A549 (cell line): ENCODE data around the gene ZNF431.

- PRO-cap = no peak
CAGE:
- cytosol, long polyA plus RNA = no peak
- long polyA plus RNA = no peak
- nucleus, long polyA plus RNA = no peak
Observed at GRCh38 chr19:20260706-20261042, 93.7 kb downstream of the ZNF486 start.

- PRO-cap = no peak
CAGE:
- cytosol, long polyA plus RNA = no peak
- long polyA plus RNA = no peak
- nucleus, long polyA plus RNA = no peak
Observed at GRCh38 chr19:20432109-20432487, 133.5 kb downstream of the ZNF737 start.

GRCh38 chr19:20749912-20750528 is 26.1 kb upstream of the ZNF66 start:
- PRO-cap = no peak
CAGE:
- cytosol, long polyA plus RNA = no peak
- long polyA plus RNA = no peak
- nucleus, long polyA plus RNA = no peak

DNA sequence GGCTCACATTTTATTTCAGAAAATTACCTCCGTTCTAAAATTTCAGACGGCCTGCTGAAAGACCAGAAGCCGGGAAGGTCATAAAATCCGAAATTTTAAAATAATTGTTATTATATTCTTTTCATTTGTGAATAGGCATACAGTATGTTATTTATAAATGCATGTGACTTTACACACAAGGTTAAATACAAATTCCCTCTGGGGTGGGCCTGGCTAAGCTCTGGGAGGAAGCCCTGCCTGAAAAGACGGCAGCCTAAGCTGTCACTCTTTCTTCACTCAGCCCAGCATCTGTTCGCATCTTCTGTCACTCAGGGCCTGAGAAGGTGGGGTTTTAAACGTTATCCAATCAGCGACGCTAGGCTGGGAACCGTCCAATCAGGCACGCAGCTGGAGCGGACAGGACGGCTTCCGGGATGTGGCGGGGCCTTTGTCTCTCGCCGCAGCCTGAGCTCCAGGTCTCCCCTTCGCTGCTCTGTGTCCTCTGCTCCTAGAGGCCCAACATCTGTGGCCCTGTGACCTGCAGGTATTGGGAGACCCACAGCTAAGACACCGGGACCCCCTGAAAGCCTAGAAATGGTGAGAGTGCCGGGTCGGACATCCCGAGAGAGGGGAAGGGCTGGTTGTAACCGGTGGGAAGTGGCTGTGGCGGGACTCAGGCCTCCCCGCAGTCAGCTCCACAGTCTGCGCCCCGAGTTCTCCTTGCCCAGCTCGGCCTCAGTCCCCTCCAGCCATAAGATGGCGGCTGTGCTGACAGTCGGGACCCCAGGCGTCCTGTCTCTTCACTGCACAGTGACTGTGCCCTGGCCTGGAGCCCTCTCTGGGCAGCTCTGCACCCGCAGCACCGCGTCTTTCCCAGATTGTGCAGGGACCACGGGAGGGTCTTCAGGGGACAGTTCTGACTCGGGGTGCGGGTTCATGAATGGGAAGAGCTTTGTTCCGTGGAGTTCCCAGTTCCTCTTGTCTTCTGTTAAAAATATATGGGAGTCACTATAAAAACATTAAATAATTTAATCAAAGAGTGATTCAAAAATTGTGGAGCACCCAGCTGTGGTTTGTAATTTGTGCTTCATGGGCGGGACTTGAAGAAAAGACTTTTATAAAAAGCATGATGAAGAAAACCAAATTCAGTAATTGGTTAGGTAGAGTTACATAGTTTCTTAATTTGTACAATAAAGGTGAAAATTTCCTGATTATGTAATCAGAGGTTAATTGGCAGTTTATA is at the start of gene ZNF431:
ZNF431 (plus strand) TSS at position 430 of the 1,222 bp plus-strand sequence.
- PRO-cap = bidirectional peak, plus-strand start at position 430 of the sequence, minus-strand start at position 291 of the sequence
CAGE:
- cytosol, long polyA plus RNA = no peak
- long polyA plus RNA = start-site peak on the plus strand centred at position 426 of the sequence, 73 bp wide, 110 and 85 reads in 2 replicates
- nucleus, long polyA plus RNA = no peak

DNA sequence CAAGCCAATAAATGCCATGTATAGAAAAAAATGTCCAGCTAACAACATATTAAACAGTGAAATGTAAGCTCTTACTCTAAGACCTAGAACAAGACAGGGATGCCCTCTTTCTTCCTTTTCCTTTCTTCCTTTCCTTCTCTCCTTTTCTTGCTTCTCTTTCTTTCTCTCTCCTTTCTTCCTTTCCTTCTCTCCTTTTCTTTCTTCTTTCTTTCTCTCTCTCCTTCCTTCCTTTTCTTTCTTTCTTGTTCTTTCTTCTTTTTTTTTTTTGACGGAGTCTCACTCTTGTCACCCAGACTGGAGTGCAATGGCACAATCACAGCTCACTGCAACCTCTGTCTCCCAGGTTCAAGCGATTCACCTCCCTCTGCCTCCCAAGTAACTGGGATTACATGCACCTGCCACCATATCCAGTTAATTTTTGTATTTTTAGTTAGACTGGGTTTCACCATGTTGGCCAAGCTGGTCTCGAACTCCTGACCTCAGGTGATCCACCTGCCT is 42.5 kb downstream of the ZNF708 start:
- PRO-cap = no peak
CAGE:
- cytosol, long polyA plus RNA = no peak
- long polyA plus RNA = no peak
- nucleus, long polyA plus RNA = no peak

DNA sequence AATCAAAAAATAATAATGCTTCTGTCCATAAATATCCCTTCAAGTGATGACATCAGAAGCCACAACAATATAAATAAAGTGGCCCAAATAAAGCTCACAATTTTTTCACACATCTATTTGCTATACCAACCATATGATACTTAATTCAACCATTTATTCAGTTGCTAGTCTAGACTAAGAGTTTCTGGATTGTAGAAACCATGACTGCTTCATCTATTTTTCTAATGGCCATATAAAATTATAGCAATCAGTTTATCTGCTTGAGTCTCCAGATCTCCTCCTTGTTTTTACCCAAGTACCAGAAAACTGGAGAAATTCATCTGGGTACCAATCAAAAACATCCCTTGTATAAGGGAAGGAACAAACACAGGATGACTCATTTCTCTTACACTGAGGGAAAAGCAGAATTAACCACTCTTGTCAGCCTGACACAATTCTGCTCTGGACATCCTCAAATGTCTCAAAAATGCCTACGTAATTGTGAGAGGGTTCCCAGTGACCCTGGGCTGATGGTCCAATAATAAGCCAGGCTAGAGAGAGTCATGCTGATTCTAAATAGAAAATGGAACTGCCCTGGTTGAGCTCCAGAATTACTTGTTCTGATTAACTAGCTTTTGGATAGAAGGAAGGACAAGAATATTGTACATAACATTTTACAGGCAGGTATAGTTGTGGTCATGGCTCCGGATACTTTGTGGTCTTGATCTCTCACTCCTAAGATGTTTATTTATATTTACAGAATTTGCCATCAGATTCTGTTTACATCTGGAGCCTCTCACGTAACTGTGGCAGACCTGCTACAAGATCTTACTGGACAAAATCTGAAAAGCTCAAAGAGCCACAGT is 14.6 kb downstream of the ZNF708 start:
- PRO-cap = no peak
CAGE:
- cytosol, long polyA plus RNA = no peak
- long polyA plus RNA = no peak
- nucleus, long polyA plus RNA = no peak

DNA sequence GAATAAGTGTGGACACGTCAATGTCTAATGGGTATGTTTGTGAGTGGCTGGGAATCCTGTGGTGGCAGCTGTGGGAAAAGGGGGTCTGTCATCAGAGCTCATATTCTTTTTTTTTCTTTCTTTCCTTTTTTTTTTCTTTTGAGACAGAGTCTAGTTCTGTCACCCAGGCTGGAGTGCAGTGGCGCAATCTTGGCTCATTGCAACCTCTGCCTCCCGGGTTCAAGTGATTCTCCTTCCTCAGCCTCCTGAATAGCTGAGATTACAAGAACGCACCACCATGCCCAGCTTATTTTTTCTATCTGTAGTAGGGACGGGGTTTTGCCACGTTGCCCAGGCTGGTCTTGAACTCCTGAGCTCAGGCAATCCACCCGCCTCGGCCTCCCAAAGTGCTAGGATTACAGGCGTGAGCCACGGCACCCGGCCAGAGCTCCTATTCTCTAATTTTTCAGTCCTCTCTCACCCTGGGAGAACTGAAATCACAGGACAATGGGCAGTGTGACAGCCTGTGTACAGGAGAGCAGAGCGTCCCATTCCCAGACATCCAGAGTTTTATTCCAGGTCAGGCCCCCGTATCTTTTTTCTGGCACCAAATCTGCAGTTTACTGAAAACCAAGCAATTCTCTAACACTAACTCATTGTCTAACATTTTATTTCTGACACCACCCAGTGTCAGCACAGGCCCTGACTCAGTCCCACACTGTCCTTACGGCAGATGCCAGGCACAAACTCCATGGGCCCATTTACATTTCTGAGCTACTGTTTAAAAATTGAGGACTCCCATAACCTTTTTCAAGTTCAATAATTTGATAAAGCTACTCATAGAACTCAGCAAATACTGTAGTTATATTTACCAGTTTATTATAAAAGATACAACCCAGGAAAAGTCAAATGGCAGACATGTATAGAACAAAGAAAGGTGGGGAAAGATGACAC is 6.8 kb downstream of the ZNF708 start:
- PRO-cap = no peak
CAGE:
- cytosol, long polyA plus RNA = no peak
- long polyA plus RNA = no peak
- nucleus, long polyA plus RNA = no peak

DNA sequence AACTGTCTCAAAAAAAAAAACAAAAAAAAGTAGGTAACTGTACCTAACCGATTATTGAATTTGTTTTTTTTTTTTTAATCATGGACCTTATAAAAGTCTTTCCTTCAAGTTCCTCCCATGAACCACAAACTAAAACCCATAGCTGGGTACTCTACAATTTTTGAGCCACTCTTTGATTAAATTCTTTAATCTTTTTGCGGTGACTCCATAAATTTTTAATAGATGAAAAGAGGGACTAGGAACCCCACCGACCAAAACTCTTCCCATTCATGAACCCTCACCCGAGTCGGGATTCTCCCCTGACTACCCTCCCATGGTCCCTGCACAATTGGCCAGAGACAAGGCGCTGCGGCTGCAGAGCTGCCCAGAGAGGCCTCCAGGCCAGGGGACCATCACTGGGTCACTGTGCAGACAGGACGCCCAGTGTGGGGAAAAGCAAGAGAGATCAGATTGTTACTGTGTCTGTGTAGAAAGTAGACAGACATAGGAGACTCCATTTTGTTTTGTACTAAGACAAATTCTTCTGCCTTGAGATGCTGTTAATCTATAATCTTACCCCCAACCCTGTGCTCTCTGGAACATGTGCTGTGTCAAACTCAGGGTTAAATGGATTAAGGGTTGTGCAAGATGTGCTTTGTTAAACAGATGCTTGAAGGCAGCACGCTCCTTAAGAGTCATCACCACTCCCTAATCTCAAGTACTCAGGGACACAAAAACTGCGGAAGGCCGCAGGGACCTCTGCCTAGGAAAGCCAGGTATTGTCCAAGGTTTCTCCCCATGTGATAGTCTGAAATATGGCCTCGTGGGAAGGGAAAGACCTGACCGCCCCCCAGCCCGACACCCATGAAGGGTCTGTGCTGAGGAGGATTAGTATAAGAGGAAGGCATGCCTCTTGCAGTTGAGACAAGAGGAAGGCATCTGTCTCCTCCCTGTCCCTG is 62.4 kb downstream of the ZNF429 start:
- PRO-cap = no peak
CAGE:
- cytosol, long polyA plus RNA = no peak
- long polyA plus RNA = no peak
- nucleus, long polyA plus RNA = no peak

- PRO-cap = no peak
CAGE:
- cytosol, long polyA plus RNA = no peak
- long polyA plus RNA = no peak
- nucleus, long polyA plus RNA = no peak
Observed at GRCh38 chr19:21586557-21587381, 81.4 kb downstream of the ZNF429 start.

DNA sequence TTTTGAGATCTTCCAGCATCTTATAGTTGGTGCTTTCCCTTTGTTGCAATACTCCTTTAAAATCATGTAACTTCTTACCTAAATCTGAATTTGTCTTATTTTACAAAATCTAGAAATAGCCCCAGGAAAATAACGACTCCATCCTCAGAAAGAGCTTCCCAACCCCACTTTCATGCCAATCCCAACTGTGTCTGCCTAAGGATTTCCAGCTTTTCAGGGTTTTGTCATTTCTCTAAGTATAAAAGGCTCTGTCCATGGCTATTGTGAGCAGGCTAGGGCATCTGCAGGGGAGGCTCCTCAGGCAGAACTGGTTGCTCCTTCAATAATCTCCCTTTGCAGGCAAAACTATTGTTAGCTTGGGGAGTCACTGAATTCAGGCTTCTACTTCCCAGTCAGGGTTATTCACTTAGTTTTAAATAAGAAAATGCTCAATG is 95.4 kb downstream of the ZNF429 start:
- PRO-cap = no peak
CAGE:
- cytosol, long polyA plus RNA = no peak
- long polyA plus RNA = no peak
- nucleus, long polyA plus RNA = no peak

GRCh38 chr19:22009973-22010355 is 779 bp downstream of the ZNF208 start:
- PRO-cap = no peak
CAGE:
- cytosol, long polyA plus RNA = no peak
- long polyA plus RNA = no peak
- nucleus, long polyA plus RNA = no peak

- PRO-cap = no peak
CAGE:
- cytosol, long polyA plus RNA = no peak
- long polyA plus RNA = no peak
- nucleus, long polyA plus RNA = no peak
Observed at GRCh38 chr19:22427388-22427581, 5.1 kb upstream of the ZNF98 start.

DNA sequence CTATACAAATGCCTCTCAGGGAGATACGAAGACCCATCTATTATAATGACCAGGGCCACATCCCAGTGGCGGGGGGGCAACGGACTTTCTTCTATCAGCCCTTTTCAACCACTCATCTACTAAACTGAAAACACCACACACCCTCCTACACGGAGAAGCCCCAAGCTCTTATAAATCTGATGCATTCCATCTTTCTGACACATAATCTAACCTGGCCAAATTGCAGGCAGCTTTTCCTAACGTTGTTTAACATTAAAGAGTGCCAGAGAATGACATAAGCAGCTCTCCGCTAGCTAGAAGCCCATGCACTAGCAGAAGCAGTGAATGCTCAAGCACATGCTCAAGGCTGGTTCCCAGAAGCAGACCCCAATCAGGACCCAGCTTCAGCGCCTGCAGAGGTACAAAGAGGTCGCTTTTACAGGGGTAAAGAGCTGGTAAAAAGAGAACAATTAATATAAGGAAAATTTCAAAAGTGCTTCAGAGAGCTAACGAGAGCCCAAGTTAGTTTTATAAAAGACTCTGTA is 104.7 kb upstream of the ZNF98 start:
- PRO-cap = no peak
CAGE:
- cytosol, long polyA plus RNA = no peak
- long polyA plus RNA = no peak
- nucleus, long polyA plus RNA = no peak

- PRO-cap = no peak
CAGE:
- cytosol, long polyA plus RNA = no peak
- long polyA plus RNA = no peak
- nucleus, long polyA plus RNA = no peak
Observed at GRCh38 chr19:23414758-23415446, 19.6 kb upstream of the ZNF91 start.

GRCh38 chr19:23882443-23883081 is 32.1 kb upstream of the ZNF726 start:
- PRO-cap = no peak
CAGE:
- cytosol, long polyA plus RNA = no peak
- long polyA plus RNA = no peak
- nucleus, long polyA plus RNA = no peak

DNA sequence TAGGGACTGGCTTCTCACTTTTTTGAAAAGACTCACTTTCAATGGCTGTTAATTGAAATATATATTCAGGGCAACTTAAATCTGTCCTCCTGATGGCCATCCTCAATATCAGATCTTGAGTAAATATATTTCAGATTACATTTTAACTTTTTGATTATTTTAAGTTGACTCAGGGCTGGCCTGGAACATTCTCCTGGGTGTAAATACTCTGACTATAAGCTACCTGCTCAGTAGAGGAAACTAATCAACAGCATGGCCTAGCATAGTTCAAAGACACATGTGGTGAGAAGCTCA is 5.5 kb upstream of the ZNF726 start:
- PRO-cap = no peak
CAGE:
- cytosol, long polyA plus RNA = no peak
- long polyA plus RNA = no peak
- nucleus, long polyA plus RNA = no peak

- PRO-cap = no peak
CAGE:
- cytosol, long polyA plus RNA = no peak
- long polyA plus RNA = no peak
- nucleus, long polyA plus RNA = no peak
Observed at GRCh38 chr19:24001106-24001748, 85.8 kb upstream of the ZNF254 start.

DNA sequence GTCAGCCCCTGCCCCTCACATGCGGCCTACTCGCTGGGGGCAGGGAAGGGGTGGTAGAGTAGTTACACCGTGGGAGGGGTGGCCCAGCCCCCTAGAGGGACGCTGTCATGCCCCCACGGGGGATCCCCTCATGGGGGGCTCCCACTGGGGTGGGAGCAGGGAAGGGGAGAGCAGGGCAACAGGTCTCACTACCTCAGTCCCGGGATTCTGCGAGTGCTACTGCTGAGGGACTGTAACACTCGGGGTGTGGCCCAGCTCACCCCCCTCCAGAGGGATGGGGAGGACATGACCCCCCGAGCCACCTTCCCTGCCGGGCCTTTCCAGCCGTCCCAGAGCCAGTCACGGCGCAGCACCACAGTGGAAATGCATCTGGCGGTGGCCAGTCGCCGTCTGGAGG is 84.6 kb upstream of the ZNF254 start:
- PRO-cap = no peak
CAGE:
- cytosol, long polyA plus RNA = no peak
- long polyA plus RNA = no peak
- nucleus, long polyA plus RNA = no peak

DNA sequence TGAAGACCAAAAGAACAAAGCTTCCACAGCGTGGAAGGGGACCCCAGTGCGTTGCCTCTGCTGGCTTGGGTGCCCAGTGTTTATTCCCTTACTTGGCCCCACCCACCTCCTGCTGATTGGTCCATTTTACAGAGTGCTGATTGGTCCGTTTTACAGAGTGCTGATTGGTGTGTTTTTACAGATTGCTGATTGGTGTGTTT is 1204.5 kb downstream of the UQCRFS1 start:
- PRO-cap = no peak
CAGE:
- cytosol, long polyA plus RNA = no peak
- long polyA plus RNA = no peak
- nucleus, long polyA plus RNA = no peak

DNA sequence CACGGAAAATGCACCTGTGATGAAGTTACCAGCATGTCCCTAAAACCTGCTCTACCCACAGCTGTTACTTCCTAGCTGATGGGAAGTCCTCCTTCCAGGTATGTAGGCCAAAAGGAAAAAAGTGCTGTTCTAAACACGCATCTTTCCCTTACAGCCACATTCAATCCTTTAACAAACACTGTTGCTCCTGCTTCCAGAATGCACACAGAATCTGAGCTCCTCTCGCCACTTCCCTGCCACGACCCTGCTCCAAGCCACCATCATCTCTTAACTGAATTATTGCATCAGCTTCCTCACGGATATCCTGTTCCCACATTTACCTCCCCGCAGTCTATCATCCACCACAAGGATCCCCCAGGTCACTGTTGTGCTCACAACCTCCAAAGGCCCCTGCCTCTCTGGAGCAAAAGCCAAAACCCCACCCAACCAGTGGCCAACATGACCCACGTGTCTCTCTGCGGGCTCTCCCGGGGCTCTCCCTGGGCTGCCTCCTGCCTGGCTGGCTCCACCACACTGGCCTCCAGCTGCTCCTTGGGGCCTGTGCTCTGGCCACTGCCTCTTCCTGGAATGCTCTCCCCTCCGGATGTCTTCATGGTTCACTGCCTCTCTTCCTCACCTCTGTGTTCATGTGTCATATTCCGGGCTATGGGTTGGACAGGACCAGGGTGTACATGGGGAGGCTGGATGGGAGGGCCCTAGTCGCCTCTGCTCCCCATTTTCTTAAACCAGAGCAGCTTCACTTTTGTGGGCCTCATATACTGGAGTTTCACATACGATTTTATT is 809.3 kb downstream of the UQCRFS1 start:
- PRO-cap = no peak
CAGE:
- cytosol, long polyA plus RNA = no peak
- long polyA plus RNA = no peak
- nucleus, long polyA plus RNA = no peak